Mesenchymal stem cell of Wharton's jelly (primary cell): ENCODE results near the genes ACVRL1, KRT83, KRT71 and KRT3.

GRCh38 chr12:50933623-50934099, 8.8 kb downstream of the METTL7A start:
- CAGE, long polyA plus RNA = no peak

- CAGE, long polyA plus RNA = no peak
Observed at GRCh38 chr12:51024718-51025324, 1.4 kb downstream of the SLC11A2 start.

DNA sequence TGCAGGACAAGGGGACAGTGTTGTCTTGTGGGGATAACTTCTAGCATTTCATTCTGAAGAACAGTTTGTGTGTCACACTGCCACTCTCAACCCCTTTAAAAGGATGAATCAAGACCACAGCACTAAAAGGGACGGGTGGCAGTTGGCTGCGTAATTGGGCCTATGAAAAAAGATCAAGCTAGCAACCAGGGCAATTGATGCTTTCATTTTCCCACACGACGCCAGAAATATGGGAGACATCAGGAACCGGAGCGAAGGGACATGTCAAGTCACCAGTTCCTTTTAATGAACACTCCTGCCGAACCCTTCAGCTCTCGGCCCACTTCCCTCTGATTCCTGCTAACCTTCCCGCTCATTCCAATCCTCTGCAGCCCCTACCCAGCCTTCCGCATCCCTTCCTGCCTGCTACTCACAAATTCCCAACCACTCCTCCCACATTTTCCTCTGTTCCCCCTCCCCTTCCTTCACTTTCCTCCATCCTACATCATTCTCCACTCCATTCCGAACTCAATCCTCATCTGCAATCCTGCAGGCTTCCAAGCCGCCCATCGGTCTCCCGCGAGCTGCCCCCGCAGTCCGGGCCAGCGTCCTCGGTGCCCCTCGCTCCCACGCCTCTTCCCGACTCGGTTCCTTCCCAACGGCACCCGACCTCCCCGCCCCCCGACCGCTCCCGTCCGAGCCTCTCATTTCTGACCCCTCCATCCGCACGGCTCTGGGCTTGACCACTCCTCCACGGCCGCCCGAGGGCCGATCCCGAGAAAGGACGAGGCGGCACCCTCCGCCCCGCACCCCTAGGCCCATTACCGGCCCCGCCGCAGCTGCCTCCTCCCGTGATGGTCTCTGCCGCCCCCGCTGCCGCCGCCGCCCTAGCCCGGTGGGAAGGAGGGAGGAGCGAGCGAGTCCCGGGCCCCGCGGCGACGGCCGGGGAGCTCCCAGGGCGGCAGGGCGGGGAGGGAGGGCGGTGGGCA, 577 bp downstream of the CSRNP2 start:
- CAGE, long polyA plus RNA = no peak

- CAGE, long polyA plus RNA = no peak
Observed at GRCh38 chr12:51291768-51292616, 21.8 kb upstream of the SMAGP start.

DNA sequence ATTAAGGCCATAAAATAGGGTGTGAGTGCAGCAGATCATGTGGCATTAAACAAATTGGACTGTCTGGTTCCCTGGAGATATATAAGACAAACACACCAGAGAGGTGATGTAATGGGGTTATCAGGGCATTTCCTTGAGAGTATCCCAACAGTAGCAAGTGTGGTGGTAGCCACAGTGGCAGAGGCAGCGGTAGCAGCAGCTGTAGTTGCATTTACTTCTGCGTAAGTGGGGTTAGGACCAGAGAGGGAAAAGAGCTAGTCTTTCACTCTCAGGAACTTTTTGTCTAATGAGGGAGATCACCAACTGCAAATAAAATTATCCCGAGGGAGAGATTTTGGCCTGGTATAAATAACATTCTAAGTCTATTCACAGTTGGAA, 14.7 kb upstream of the GALNT6 start:
- CAGE, long polyA plus RNA = no peak

DNA sequence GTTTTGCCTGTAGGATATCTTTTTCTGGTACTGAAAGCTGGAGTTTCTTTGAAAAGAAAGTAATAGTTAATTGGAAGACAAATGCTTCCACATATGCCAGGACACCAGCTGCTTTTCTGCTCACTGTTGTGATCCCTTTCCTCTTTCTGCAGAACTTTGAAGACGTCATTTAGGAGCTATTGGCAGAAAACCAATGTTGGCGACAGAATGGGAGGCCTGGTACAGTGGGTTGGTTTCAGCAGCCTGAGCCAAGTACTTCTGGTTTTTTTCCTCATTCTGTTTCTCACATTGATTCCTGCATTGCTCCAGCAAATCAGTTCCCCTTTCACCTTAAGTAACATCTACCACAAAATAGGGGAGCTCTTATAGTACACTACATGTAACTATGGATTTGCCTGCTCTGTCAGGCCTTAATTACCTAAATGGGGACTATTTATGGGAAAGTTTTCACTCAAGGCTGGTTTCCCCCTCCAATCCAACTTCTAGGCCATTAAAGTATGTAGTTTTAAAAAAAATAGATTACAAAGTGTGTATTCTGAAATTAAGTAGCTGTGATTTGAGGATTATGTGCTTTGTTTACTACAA, 63.0 kb downstream of the TMDD1 start:
- CAGE, long polyA plus RNA = no peak

- CAGE, long polyA plus RNA = no peak
Observed at GRCh38 chr12:51820304-51821364, 5.9 kb upstream of the TMDD1 start.

- CAGE, long polyA plus RNA = no peak
Observed at GRCh38 chr12:51884794-51885142, 3.1 kb upstream of the ANKRD33 start.

GRCh38 chr12:51906610-51907560, at the start of gene ACVRL1:
Gene ACVRL1 (plus strand): TSS chr12:51907504.
- CAGE, long polyA plus RNA = no peak

DNA sequence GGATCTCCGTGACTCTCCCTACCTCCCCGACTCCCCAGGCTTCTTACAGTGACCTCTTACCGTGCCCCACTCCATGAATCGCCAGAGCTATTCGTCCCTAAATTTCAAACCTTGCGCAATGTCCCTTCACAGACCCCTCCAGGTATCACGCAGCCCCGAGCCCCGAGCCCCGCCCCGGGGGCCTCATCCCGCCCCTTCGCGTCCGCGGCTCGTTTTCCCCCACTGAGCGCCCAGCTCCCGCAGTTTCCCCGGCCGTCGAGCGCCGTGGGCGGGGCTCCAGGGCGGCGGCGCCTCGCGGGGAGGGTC, 257 bp upstream of the TAMALIN start:
- CAGE, long polyA plus RNA = no peak

DNA sequence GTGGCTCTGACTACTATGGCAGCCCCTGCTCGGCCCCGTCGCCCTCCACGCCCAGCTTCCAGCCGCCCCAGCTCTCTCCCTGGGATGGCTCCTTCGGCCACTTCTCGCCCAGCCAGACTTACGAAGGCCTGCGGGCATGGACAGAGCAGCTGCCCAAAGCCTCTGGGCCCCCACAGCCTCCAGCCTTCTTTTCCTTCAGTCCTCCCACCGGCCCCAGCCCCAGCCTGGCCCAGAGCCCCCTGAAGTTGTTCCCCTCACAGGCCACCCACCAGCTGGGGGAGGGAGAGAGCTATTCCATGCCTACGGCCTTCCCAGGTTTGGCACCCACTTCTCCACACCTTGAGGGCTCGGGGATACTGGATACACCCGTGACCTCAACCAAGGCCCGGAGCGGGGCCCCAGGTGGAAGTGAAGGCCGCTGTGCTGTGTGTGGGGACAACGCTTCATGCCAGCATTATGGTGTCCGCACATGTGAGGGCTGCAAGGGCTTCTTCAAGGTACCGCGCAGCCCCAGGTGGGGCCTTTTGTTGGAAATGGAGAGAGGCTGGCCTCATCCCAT, 3.5 kb downstream of the NR4A1 start:
- CAGE, long polyA plus RNA = no peak

GRCh38 chr12:52238571-52239015, 5.5 kb downstream of the KRT7 start:
- CAGE, long polyA plus RNA = no peak

DNA sequence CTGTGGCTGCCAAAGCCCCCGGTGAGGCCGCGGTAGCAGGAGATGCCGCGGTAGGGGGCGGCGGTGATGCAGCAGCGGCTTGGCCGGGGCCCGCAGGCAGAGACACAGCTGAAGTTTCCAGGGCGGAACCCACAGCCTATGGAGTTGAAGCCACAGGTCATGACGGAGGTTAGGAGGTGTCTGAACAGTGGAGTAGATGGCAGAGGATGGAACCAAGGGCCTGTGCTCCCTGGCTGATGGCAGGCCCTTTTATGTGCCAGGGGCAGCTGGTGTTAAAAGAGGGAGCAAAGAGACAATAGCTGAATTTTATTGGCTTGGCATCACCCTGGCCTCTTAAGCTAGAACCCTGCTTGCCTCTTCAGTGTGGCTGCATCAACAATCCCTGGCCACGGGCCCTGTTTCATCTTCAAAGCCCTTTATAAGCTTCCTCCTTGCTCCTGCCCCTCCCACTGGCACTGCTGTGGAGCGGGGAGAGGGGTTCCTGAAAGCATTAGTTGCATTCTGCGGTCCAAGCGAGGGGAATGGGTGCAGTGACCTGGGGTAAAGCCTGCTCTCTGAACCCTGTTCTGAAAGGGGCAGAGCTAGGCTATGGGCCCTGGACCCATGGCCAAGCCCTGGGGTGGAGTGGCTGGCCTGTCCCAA, at the start of gene KRT83:
Gene KRT83, minus strand, starts transcription at position 224 of the 642 bp plus-strand sequence.
- CAGE, long polyA plus RNA = no peak

GRCh38 chr12:52494151-52495029, 1.3 kb upstream of the KRT6A start:
- CAGE, long polyA plus RNA = no peak

GRCh38 chr12:52552910-52553384, at the start of gene KRT71:
Gene KRT71 (minus strand): TSS chr12:52553145.
- CAGE, long polyA plus RNA = no peak

DNA sequence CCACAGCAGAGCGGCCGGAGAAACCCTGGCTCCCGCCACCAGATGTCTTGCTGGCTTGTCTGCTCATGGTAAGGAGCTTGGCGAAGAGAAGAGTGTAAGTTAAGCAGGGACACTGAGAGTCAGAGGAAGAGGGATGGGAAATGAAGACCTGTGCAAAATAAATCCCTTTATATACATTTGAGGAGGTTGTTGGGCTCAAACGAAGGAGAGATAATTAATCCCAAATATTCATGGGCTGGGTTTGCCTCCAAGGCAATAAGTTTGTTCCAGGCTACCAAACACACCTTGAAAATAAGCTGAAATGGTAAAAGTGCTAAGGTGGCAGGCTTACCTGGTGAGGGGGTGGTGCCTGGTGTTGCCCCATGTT, at the start of gene KRT3:
Gene KRT3, minus strand, starts transcription at position 142 of the 367 bp plus-strand sequence.
- CAGE, long polyA plus RNA = no peak

DNA sequence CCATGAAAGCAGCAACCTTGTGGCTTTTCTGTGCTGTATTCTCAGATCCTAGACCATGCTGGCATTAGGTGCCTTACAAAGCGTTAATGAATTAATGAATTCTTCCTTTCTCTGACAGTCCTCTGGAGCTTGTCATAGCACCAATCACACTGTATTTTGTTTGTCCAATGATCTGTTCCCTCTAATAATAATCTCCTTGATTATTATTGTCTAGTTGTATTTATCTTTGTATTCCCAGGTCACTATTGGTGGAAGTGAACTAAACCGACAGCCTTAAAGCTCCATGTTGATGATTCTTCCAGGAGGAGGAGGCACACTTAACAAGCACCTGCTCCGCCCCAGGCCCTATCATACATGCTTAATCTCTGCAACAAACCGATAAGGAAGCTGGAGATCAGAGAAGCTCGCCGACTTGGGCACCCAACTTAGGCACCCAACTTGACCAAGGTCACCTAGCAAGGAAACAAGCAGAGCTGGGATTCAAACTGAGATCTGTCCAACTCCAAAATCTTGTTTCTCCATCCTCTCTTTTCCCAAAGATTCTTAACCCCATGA, 7.0 kb upstream of the KRT18 start:
- CAGE, long polyA plus RNA = no peak

DNA sequence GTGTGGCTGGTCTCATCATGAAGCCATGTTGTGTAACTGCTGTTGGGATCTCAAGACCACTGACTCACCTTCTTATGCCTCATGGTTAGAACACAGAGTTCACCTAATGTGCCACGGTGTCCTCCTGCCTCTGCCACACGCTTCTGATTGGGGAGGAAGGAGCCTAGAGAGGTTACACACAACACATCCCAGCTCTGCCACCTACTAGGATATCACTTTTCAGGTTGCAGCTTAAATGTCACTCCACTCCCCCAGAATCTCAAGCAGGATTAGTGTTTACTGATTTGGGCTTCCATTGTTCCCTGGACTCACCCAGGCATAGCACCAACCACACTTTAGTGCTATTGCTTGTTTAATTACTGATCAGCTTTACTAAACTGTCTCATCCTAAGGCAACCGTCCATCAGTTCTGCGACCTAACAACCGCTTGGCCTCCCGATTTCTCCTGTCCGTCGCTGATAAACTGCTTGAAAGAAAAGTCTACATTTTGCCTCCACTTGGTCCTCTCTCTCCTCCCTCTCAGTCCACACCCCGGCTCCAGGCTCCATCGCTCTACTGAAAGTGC, 6.1 kb upstream of the KRT18 start:
- CAGE, long polyA plus RNA = no peak

- CAGE, long polyA plus RNA = no peak
Observed at GRCh38 chr12:52945252-52946256, 3.4 kb upstream of the KRT18 start.

GRCh38 chr12:52950566-52950948, 1.6 kb downstream of the KRT18 start:
- CAGE, long polyA plus RNA = no peak